AG09309 (cell line): Measurements from ENCODE around the genes AP3S1 and COMMD10.

DNA sequence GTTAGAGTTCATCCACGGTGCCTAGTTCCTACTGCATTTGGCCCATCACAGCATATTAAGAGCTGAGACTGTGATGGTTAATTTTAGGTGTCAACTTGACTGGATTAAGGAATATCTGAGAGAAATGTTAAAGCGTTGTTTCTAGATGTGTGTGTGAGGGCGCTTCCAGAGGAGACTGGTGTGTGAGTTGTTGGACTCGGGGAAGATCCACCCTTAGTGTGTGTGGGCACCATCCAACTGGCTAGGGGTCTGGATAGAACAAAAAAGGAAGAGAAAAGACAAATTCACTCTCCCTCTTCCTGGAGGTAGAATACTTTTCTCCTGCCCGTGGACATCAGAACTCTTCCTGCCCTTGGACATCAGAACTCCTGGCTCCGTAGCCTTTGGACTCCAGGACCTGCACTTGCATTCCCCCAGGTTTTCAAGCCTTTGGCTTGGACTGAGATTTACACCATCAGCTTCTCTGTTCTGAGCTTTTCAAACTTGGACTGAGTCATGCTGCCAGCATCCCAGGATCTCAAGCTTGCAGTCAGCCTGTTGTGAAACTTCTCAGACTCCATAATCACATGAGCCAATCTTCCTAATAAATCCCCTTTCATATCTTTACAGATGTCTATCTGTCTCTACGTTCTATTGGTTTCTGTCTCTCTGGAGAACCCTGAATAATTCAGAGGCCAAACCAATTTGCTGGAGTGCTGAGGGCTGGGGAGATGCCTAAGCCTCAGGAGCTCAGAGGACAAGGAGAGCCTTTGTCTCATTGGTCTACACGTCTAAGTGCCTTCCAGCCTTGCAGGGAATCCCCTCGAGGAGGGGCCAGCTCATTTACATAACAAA, 164.4 kb downstream of the DCP2 start:
- RRBS, result no CpG with 5 or more reads among the region's 9 CpGs

DNA sequence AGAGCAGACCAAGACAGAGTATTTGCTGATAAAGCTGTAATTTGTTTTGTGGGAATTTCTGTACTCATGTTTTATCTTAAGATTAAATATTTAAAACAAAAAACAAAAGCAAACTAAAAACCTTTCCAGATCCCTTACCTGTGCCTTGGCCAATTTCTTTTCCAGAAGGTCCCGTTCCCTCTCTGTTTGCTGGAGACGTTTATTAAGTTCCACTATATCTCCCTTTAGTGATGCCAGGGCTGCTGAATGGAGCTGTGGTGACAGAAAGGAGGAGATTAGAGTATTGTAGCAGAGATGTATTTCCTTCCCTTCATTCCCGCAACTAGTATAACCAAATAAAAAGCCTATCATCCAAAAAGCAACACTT, 174.6 kb downstream of the DCP2 start:
- RRBS, result no CpG with 5 or more reads among the region's 3 CpGs

DNA sequence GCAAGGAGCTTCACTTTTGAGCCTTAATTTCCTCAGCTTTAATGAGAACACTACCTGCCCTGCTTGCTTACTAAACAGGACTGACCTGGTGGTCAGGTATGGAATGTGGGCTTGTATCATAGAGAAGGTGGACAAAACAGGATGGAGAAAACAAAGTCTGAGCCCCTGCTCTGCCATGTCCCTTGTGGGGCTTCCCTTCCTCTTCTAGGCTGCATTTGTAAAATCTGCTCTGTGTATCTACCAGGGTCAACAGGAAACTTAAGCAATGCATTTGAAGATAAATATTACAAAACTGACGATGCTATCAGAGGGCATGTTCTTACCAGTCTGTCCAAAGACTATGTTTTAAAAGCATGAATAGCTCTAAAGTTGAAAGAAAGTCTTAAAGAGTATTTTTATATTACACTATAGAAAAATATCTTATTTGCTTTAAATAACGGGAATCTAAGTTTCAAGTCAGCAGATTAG, 228.7 kb downstream of the DCP2 start:
- RRBS, result no CpG with 5 or more reads among the region's 2 CpGs

DNA sequence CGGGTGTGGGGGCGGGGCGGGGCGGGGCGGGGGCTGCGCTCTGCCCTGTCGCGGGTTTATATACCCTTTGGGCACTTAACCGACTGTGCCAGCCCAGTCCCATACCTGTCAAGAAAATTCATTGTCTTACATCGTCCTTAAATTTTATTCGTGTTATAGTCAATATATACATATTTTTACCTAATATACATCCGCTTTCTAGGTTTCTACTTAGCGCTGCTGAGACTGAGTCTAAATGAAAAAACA, 351 bp upstream of the CCDC112 start:
- RRBS, result no CpG with 5 or more reads among the region's 13 CpGs

DNA sequence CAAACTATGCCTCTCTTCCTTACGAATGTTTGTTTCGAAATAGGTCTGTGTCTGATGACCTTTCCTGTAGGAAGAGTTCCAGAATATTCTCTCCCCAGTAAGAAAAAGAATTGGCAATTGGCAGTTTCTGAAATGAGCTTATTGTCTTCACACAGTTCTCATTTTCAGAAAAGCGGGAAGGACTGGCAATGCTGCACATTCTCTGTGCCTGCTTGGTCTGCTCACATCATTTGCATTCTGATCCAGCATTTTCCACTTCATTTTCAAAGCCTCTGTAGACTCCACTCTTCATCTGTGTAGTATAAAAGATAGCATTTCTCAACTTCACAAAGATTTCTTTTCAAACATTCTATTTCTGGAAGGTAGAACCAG, 120.6 kb upstream of the CCDC112 start:
- RRBS, result no CpG with 5 or more reads among the region's 3 CpGs

DNA sequence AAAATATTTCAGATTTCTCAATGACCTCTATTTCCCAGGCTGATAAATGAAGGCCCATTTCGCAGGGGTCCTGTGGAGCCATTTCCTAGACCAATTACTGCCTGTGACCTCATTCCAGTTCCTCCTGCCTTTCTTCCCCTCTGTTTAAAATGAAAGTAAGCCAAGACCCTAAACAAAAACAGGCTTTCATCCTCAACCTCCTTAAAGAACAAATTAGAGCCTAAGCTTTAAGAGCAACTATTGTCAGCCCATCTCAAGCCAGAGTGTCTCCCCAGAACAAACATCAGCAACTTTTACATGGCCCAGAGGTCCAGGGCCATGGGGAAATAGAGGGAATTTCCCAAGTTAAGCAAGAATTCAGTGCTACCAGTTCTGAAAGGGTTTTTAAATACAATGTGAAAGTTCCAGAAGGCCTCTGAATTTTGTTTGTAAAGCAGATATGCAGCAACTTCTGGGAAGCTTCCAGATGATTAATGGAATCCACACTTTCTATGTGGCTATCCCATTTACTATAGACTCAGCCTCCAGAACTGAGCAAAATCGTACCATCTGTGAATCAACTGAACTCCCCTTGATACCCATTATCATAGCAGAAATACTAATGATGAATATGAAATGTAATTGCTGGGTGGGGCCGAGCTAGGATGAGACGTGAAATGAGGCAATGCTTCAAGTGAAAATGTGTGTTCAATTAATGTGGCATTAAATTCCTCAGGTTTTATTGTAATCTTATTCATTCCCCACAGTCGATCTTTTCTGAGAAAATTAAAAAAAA, 93.9 kb downstream of the FEM1C start:
- RRBS, result no CpG with 5 or more reads among the region's 5 CpGs

GRCh38 chr5:115613616-115614478, 11.6 kb upstream of the TICAM2 start:
- RRBS, result no CpG with 5 or more reads among the region's 1 CpG

DNA sequence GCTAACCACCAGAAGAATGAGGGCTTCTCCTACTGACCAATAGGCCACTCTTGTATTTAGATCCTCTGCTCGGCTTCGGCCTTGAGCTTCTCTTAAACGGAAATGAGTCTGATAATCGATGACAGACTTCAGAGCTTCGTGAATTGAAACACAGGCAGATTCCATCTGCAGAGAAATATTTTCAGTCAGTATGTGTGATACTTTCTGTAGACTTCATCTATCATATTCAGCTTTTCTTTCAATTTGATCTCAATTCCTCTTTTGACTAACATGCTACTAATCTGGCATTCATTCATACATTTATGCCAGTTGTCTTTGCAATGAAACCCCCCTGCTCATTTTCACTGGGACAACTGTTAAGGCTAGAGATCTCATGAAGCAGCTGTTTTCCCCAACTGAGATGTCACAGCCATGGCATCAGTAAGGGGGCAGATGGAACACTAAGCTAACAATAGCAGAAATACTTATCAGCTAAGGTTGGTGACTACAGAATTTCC, 9.5 kb downstream of the TMED7 start:
- RRBS, result no CpG with 5 or more reads among the region's 5 CpGs

DNA sequence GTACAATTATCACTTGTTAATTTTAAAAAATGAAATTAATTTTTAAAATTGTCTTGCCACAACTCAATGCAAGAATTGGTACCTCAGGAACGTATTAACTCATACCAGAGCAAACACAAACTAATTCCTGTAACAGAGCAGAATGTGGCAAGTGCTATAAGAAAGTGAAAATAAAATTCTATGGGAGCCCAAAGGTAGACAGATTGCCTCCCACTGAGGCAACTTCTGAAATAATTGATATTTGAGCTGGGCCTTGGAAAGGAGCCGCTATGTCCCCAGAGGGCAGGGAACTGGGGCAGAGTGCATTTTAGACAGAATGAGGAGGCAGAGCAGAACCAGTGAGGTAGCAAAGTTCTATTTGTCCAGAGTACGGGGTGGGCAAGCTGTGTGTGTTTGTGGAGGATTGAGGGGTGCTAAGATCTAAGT, 19.9 kb downstream of the CDO1 start:
- RRBS, result no CpG with 5 or more reads among the region's 3 CpGs

DNA sequence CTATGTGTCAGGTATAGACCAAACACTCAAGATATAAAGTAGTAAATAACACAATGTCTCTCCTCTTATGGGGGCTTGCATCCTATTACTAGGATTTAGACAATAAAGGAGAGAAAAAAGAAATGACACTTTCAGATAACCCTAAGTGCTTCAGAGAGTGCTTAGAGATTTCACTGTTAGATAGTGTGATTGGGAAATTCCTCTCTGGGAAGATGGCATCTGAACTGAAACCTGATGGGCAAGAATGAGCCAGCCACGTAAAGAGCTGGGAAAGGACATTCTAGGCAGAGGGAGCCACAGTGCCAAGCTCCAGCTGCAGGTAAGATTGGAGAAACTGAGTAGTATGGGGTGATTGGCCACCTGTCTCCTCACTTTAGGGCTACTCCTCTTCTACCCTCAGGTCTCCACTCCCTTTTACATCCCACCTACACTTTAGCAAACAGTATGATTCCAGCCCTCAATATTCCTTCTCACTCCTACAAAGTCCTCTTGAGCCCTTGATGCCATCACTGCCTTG, 14.5 kb downstream of the CDO1 start:
- RRBS, result no CpG with 5 or more reads among the region's 1 CpG

- RRBS, result 1% methylated on average over 35 of the region's 98 CpGs
Measured at GRCh38 chr5:115841460-115842408, at the start of gene AP3S1. TSS of gene AP3S1 (plus strand) at chr5:115841935.

DNA sequence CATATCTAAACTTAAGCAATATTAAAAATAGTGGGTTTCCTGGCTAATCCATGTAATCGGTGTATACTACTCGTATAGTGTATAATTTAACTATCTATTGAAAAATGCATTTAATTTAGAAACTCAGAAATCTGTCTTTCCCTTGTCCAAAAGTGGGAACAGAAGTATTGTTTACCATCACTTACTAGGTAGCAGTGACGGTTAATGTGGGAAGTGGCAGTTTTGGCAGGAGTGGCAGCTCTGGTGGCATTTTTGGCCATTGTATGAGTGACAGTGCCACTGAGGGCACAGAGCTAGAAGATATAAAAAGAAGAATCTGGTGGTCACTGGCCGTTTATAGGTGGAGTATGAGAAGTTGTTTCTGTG, 1.9 kb downstream of the AP3S1 start:
- RRBS, result no CpG with 5 or more reads among the region's 4 CpGs

GRCh38 chr5:115851098-115851438, 9.3 kb downstream of the AP3S1 start:
- RRBS, result no CpG with 5 or more reads among the region's 3 CpGs

- RRBS, result 1% methylated on average over 11 of the region's 67 CpGs
Measured at GRCh38 chr5:116084704-116085664, at the start of gene COMMD10. TSS of gene COMMD10 (plus strand) at chr5:116085025.

DNA sequence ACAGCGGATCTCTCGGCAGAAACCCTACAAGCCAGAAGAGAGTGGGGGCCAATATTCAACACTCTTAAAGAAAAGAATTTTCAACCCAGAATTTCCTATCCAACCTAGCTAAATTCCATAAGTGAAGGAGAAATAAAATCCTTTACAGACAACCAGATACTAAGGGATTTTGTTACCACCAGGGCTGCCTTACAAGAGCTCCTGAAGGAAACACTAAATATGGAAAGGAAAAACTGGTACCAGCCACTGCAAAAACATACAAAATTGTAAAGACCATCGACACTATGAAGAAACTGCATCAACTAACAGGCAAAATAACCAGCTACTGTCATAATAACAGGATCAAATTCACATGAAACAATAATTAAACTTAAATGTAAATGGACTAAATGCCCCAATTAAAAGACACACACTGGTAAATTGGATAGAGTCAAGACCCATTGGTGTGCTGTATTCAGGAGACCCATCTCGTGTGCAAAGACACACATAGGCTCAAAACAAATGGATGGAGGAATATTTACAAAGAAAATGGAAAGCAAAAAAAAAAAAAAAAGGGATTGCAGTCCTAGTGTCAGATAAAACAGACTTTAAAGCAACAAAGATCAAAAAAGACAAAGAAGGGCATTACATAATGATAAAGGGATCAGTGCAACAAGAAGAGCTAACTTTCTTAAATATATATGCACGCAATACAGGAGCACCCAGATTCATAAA, 83.0 kb downstream of the COMMD10 start:
- RRBS, result no CpG with 5 or more reads among the region's 5 CpGs

- RRBS, result no CpG with 5 or more reads among the region's 2 CpGs
Measured at GRCh38 chr5:116337764-116338567, 236.7 kb downstream of the SEMA6A start.

DNA sequence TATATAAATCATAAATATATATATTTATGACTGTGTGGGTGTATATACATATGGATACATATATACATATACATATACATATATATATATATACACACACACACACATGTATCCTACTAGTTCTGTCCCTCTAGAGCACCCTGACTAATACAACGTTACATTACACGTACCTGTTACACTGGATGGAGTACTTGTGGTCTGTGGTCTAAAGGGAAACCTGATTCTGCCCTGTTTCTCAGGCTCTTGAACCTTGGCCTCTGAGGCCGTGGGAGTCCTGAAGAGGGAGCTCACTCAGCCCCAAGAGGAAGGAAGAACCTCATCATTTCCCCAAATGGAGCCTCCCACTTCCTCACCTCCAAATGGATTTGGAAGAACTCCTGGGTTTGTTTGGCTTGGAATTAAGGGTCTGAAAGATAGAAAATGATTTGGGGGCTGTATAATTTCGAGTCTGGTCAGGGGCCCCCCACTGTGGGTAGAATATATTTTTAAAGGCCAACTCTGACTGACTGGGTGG, 200.3 kb downstream of the SEMA6A start:
- RRBS, result no CpG with 5 or more reads among the region's 4 CpGs

GRCh38 chr5:116545928-116546881, 28.4 kb downstream of the SEMA6A start:
- RRBS, result no CpG with 5 or more reads among the region's 1 CpG

GRCh38 chr5:116571741-116572294, 2.8 kb downstream of the SEMA6A start:
- RRBS, result no CpG with 5 or more reads among the region's 14 CpGs

DNA sequence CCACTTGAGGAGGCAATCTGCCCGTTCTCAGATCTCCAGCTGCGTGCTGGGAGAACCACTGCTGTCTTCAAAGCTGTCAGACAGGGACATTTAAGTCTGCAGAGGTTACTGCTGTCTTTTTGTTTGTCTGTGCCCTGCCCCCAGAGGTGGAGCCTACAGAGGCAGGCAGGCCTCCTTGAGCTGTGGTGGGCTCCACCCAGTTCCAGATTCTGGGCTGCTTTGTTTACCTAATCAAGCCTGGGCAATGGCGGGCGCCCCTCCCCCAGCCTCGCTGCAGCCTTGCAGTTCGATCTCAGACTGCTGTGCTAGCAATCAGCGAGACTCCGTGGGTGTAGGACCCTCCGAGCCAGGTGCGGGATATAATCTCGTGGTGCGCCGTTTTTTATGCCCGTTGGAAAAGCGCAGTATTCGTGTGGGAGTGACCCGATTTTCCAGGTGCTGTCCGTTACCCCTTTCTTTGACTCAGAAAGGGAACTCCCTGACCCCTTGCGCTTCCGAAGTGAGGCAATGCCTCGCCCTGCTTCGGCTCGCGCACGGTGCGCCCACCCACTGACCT, 958.4 kb upstream of the SEMA6A start:
- RRBS, result no CpG with 5 or more reads among the region's 26 CpGs